NCI-H460 (cell line): ENCODE measurements around the gene RPTOR.

DNA sequence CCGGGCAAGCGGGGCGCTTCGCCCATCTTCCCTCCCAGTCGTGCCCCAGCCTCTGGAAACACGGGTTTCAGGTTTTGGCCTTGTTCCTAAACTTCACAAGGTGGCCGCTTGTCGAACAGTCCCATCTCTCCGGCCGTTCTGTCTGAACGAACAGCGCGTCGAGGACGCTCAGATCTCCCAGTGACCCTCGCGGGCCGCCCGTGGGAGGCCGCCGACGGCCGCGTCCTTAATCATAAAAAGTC is 1.9 kb upstream of the CBX8 start:
RAMPAGE:
- cytosol, long total RNA = no peak
- long total RNA = no peak
- nucleus, long total RNA = no peak

DNA sequence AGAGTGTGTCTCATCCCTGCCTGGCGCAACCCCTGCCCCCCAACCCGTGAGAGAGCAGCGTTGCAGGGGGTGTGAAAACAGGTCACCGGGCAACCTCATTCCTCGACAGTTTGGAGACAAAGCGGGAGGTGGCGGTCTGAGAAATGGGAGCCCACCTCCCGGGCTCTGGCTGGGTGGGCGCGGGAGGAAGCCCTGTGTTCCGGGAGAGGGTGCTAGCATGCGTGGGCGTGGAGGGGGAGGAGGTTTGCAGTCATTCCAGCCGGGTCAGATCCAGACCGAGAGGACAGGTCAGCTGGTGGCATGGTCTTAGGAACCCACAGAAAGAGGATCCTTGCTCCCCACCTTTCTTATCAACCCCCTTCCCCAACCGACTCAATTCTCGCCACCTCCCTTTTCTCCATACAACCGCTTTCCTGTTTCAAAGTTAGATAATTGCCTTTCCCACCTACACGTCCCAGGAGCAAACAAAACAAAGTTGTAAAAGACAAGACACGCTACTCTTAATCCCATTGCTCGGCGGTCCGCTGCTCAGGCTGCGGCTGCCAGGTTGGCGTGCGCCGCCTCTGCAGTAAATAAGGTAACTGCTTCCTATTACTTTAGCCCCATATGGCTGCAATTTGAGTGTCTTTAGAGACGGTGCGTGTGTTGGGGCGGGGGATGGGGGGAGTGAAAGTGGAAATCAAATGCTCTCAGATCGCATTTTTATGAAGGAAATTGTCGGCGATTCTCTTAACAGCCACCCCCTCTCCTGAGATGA is 3.4 kb upstream of the CBX8 start:
RAMPAGE:
- cytosol, long total RNA = no peak
- long total RNA = no peak
- nucleus, long total RNA = no peak

DNA sequence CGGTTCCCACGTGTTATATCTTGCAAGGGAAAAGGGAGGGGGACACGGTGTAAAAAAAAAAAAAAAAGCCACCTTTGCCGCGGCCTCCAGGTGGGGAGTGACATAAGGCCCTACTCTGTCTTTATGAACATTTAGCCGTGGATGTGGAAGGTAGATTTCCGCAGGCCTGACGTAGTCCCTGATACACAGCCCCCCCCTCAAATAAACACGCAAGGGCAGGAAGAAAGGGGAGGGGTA is 1.4 kb downstream of the CBX4 start:
RAMPAGE:
- cytosol, long total RNA = no peak
- long total RNA = no peak
- nucleus, long total RNA = no peak

GRCh38 chr17:79840384-79841401 is 1.5 kb upstream of the CBX4 start:
RAMPAGE:
- cytosol, long total RNA = no peak
- long total RNA = no peak
- nucleus, long total RNA = no peak

DNA sequence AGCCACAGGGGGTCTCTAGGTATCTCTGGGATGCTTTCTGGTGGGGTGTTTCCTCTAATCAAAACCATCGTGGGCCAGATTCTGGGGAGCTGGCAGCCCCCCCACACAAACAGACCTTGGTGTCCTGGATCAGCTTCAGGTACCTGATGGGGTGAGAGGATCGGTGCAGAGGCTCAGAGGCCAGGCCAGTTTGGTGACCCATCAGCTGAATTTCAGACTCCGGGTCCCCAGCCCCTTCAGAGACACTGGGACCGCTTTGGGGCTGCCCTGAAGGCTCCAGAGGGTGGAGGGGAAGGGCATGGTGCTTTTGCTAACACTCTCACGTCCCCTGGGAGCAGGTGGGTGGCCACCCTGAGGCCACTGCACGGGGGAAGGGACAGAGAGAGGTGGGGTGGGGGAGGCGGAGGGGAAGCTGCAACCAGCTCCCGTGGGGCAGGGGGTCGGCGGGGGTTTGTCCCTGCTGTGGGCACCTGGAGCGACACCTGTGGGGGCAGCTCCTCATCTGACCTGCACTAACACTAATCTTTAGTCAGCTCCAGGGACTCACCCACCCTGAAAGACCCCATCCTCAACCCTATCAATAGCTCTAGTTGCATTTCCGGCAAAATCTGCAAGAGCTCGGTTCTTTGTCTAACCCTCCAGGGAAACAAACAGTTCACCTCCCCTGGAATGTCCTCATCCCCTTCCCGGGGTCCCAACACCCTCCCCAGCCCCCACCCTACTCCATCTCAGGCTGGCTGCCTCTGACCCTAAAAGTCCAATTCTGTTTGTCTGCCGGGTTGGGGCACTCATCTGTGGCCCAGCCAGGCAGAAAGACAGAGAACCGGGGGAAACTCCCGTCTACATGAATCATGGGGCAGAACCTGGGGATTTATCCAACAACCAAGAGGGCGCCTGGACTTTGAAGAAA is 91.8 kb upstream of the CBX4 start:
RAMPAGE:
- cytosol, long total RNA = no peak
- long total RNA = no peak
- nucleus, long total RNA = no peak

DNA sequence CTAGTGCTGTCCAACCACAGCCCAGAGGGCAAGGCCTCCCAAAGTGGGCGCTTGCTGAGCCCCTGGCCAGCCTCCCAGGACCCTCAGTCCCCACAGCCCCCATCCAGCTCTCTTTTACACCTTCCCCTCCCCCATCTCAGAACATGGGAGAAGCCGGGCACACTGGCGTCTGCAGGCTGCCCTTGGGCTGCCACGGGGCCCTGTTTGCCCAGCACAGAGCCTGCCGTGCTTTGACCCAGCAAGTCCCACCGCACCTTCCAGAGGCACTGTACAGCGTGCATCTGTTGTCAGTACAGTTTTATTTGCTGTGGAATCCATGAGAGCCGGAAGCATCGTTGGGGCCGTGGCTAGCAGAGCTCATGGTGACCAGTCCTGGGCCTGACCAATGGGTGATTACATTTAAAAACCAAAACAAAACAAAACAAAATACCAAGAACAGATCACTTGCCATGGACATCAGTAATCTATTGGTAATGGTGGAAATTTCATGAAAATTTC is 96.2 kb upstream of the CBX4 start:
RAMPAGE:
- cytosol, long total RNA = no peak
- long total RNA = no peak
- nucleus, long total RNA = no peak

GRCh38 chr17:79937417-79938006 is 98.2 kb downstream of the TBC1D16 start:
RAMPAGE:
- cytosol, long total RNA = no peak
- long total RNA = no peak
- nucleus, long total RNA = no peak

DNA sequence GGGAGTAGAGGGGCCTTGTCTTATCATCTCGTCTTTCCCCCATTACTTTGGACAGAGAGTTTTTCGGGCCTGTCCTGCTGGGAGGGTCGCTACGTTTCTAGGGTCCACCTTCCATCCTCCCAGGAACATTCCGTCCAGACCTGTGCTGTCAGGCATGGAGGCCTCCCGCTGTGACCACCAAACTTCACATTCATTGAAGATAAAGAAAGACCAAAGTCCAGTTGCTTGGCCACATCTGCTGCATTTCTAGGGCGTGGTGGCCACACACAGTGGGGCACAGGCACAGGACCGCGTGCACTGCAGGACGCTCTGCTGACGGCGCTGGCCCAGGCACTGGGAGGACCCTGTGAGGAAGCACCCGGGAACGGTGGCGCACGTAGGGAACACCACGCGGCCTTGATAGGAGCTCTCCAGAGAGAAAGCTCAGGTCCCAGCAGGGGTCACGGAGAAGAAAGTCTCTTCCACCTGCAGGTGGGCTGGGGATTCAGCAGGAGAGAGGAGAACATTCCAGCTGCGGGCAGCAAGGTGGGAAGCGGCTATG is 33.1 kb downstream of the TBC1D16 start:
RAMPAGE:
- cytosol, long total RNA = no peak
- long total RNA = no peak
- nucleus, long total RNA = no peak

DNA sequence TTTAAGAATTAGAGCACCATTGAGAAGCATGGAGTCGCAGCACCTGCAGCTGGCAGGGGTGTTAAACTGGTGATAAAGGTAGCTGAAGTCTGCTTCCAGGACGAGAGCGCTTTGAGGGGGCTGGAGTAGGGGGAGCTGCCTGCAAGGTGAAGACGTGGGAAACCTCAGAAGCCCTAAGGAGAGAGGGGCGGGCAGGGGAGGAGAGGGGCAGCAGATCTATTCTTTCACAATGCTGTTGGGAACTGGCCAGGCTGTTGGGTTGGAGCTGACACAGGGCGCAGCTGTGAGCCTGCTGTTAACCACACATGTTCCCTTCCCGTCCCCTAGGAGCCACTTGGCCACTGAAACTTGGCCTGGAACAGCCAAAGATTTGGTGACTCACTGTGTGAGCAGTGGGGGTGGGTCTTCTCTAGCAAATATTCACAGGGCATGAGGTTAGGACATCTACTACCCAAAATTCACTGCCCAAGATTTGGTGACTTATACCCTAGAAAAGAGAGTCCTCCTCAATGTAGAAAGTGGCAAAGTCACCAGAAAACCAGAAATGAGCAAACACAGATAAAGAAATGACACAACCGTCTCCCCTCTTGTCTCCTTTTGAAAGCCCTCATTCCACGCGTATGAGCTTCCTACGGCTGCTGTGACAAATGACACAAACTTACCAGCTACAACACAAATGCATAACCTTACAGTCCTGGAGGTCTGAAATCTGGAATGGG is 6.4 kb downstream of the TBC1D16 start:
RAMPAGE:
- cytosol, long total RNA = no peak
- long total RNA = no peak
- nucleus, long total RNA = no peak

GRCh38 chr17:80187474-80188165 is 17.8 kb downstream of the CARD14 start:
RAMPAGE:
- cytosol, long total RNA = no peak
- long total RNA = no peak
- nucleus, long total RNA = no peak

RAMPAGE:
- cytosol, long total RNA = no peak
- long total RNA = no peak
- nucleus, long total RNA = no peak
Observed at GRCh38 chr17:80220592-80221240, 489 bp downstream of the SLC26A11 start.

GRCh38 chr17:80261758-80262270 is 1.2 kb downstream of the RNF213 start:
RAMPAGE:
- cytosol, long total RNA = no peak
- long total RNA = no peak
- nucleus, long total RNA = no peak

DNA sequence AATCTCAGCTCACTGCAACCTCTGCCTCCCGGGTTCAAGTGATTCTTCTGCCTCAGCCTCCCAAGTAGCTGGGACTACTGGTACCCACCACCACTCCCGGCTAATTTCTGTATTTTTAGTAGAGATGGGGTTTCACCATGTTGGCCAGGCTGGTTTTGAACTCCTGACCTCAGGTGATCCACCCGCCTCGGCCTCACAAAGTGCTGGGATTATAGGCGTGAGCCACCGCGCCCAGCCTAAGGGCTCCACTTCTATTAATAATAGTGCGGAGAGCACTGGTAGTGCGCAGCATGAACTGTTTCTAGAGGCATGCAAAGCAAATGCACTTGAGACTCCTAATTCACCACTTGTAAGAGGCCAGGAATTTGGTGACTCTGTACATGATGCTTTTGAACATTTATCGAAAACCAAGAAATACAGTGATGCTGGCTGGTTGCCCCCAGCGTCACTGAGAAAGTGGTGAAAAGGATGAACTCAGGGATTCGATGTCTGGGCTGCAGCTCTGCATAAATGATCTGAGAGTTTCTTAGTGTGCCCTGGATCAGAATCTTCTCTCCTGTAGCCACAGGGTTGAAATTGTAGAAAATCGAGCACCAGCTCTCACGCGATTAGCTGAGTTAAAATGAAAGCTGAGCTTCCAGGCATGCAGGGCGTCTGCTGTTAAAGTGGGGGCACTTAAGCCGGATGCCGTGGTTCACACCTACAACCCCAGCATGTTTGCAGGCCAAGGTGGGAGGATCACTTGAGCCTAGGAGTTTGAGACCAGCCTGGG is 4.6 kb downstream of the RNF213 start:
RAMPAGE:
- cytosol, long total RNA = no peak
- long total RNA = no peak
- nucleus, long total RNA = no peak

DNA sequence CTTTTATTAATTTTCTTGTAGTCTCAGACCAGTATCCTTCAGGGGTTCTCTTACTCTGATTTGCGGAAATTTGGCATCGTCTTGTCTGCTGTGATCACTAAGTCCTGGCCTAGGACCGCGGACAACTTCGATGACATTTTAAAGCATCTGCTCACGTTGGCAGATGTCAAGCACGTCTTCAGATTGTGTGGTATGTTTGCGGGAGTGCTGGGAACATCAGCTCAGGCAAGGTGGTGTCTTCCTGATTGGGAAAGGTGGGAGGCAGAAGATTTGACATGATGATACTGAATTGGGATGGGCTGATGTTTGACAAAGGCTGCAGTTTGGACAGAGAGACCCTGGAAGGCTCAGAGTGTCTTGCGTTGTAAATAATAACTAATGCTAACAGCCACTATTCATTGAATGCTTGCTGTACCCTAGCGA is 64.4 kb downstream of the RNF213 start:
RAMPAGE:
- cytosol, long total RNA = no peak
- long total RNA = no peak
- nucleus, long total RNA = no peak

RAMPAGE:
- cytosol, long total RNA = no peak
- long total RNA = no peak
- nucleus, long total RNA = no peak
Observed at GRCh38 chr17:80327609-80328135, 67.0 kb downstream of the RNF213 start.

DNA sequence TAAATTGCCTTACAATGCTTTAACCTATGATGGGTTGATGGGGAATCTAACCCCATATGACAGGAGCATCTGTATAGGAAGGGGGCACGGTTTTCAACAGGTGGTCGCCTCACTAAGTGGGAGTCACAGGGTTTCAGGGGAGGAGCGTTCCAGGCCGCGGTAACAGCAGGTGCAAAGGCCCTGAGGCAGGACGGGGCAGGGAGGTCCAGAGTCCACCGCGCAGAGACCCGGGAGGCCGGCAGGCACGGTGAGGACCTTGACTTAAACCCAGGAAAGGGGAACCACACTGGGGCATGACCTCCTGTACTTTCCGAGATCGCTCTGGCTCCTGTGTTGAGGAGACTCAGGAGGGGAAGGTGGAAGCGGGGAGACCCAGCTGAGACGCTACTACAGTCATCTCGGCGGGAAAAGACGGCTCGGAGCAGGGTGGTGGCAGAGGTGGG is 22.5 kb downstream of the NPTX1 start:
RAMPAGE:
- cytosol, long total RNA = no peak
- long total RNA = no peak
- nucleus, long total RNA = no peak

RAMPAGE:
- cytosol, long total RNA = start-site peak on the plus strand at chr17:80544814-80544866, 60 and 58 reads in 2 replicates
- long total RNA = no peak
- nucleus, long total RNA = start-site peak on the plus strand at chr17:80544851-80544881, 38 and 44 reads in 2 replicates
Observed at GRCh38 chr17:80544498-80545157, at the start of gene RPTOR. Gene RPTOR (plus strand): TSS chr17:80544838.

DNA sequence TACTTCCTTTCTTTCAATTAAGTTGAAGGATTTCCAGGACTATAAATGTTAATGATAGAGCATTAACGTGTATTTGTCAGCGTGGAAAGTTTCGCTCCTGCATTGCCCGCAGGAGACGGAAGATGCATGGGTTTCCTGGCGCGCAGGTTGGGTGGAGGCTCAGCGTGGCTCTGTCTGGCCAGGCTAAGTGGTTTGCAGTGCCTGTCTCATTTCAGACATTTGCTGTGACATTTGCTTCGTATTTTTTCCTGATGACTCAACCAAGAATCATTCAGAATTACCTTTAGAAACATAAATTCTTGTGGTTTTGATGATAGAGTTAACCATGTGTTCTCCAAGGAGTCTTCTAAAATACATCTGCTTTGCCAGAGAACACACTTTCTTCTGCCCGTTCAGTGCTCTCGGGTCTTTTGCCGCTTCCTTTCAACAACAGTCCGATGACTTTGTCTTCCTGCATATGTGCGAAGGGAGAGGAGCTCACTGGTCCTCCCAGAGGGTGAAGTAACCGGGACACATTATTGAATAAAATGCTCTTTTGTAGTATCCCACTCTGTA is 216.8 kb downstream of the RPTOR start:
RAMPAGE:
- cytosol, long total RNA = no peak
- long total RNA = no peak
- nucleus, long total RNA = no peak

RAMPAGE:
- cytosol, long total RNA = no peak
- long total RNA = no peak
- nucleus, long total RNA = no peak
Observed at GRCh38 chr17:80824548-80824898, 167.1 kb upstream of the CHMP6 start.

DNA sequence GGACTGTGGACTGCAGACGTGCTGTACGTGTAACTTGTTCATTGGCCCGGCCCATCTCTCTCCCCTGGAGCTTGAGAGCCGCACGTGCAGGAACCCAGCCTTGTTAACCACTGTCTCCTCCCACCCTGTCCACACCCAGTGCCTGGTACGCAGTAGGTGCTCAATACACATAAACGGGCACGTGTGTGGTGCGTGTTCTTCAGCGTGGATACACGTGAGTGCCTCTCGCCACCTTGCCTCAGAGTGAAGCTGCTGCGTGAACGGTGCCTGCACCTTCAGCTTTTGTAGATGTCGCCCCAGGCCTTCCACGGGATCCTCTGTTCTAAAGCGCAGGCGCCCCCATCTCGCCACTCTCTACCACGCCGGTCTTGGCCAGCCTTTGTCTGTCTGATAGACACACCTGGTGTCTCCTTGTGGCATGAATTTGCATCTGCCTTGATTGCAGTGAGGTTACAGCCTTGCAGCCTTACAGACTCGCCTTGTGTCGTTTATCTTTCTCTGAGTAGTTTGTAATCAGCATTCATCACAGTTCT is 96.2 kb upstream of the CHMP6 start:
RAMPAGE:
- cytosol, long total RNA = no peak
- long total RNA = no peak
- nucleus, long total RNA = no peak